Metastatic Pancreatic Carcinoma in the Ovary (tissue), 1 donor: ENCODE measurements around a stretch of chr18.

DNA sequence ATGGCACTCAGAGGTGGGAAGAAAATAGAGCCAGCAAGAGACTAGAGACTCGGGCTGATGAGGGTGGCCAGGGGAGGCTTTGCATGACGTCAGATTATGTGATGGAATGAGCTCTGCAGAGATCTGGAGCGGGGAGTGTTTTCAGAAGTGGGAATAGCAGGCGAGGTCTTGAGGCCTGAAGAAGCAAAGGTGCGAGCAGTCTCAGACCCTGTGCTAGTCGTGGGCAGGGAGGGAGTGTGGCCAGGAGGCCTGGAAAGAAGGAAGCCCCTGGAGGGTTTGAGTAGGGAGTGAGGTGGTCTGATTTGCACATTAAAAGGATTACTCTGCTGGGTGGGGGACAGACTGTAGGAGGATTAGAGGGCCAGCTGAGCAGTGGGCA is 11.9 kb downstream of the MTCL1 start:
- PRO-cap: no peak

GRCh38 chr18:8812541-8813128 is 107.3 kb downstream of the MTCL1 start:
- PRO-cap: no peak

- PRO-cap: no peak
Measured at GRCh38 chr18:8974254-8974836, 128.2 kb upstream of the NDUFV2 start.

- PRO-cap: no peak
Measured at GRCh38 chr18:9094569-9095152, 7.8 kb upstream of the NDUFV2 start.

- PRO-cap: bidirectional peak, plus-strand start at chr18:9102718, minus-strand start at chr18:9102486
Measured at GRCh38 chr18:9102260-9102580, 279 bp upstream of the NDUFV2 start.

DNA sequence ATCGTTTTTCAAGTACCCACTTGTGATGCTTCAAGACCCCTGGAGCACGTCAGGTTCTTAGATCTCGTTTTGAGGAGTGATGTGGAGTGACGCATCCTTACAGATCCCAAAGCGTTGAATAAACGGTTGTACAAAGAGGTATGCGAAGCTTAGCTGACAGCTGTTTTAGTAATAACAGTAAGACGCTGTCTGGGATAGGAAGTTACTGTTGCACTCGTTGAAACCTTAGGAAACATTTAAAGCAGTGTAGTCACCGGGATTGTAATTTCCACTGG is 1.1 kb downstream of the ANKRD12 start:
- PRO-cap: no peak

- PRO-cap: no peak
Measured at GRCh38 chr18:9189593-9190403, 53.2 kb downstream of the ANKRD12 start.

GRCh38 chr18:9362811-9363349 is 28.3 kb downstream of the TWSG1 start:
- PRO-cap: no peak

GRCh38 chr18:9474463-9475329 is 617 bp upstream of the RALBP1 start:
- PRO-cap: bidirectional peak, plus-strand start at chr18:9475036, minus-strand start at chr18:9474962; bidirectional peak, plus-strand start at chr18:9475548, minus-strand start at chr18:9475217

- PRO-cap: no peak
Measured at GRCh38 chr18:9684597-9684841, 23.6 kb upstream of the RAB31 start.

- PRO-cap: no peak
Measured at GRCh38 chr18:9720127-9721036, 12.3 kb downstream of the RAB31 start.

GRCh38 chr18:9730559-9731103 is 22.5 kb downstream of the RAB31 start:
- PRO-cap: no peak

DNA sequence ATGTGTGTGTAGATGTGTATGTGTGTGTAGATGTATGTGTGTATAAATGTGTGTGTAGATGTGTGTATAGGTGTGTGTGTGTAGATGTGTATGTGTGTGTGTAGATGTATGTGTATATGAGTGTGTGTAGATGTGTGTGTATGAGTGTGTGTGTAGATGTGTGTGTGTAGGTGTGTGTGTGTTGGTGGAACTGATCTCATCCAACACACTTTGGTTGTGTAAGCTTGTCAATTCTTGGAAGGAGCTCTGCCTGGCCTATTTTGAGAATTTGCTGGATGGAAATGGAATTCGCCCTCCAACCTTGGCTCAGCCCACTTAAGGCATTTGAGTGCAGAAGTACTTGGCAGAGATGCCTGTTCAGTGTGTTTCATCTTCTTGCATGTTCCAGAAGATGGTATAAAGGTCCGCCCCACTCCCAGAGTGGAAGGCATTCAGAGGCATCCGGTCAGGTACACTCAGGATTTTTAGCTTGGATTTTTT is 61.4 kb upstream of the TXNDC2 start:
- PRO-cap: no peak

- PRO-cap: no peak
Measured at GRCh38 chr18:9943312-9943732, 29.5 kb downstream of the VAPA start.

DNA sequence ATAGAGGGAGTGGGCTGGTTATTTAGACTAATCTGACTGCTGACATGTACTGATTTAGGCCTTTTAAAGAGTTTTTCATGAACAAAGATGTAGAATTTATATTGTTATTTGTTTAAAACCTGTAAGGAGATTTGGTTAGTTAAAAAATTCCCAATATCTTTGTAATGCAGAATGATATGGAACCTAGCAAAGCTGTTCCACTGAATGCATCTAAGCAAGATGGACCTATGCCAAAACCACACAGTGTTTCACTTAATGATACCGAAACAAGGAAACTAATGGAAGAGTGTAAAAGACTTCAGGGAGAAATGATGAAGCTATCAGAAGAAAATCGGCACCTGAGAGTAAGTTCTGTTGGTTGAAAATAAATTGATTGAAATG is 36.4 kb downstream of the VAPA start:
- PRO-cap: no peak

DNA sequence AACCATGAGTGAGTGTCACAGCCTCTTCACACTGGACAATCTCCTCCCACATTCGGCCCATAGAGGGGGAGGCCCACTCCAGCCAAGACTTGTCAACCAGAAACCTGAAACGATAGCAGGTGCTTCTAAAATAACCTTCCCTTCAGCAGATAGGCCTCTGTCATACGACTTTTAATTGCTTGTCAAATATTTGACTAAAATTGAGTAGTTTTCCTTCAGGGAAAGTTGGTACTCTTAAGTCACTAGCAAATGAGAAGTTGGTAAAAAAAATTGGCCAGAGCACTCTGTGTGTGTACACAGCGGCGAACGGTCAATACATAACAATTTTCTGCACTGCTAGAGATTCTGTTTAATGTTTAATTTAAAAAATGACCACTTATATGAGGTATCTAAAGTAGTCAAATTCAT is 110.2 kb downstream of the VAPA start:
- PRO-cap: no peak

GRCh38 chr18:10032391-10032940 is 118.7 kb downstream of the VAPA start:
- PRO-cap: no peak

DNA sequence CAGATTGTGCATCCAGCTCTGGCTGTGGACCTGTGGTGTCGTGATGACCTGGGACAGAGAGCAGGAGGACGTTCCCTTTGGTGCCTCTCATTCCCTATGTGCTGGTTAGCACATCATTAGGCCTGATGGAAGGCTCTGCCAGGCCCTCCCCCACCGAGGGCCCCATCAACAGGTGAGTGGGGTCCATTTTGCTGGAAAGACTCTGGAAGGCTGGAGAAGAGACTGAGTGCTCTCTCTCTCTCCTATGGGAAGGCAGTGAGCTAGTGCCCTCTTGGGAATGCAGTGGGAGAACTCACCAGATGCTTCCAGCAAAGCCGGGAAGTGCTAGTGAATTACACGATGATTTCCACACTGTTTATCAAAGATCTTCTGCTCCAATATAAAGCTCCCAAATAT is 135.8 kb downstream of the VAPA start:
- PRO-cap: no peak

- PRO-cap: no peak
Measured at GRCh38 chr18:10130496-10131179, 216.8 kb downstream of the VAPA start.

- PRO-cap: no peak
Measured at GRCh38 chr18:10560148-10560413, 34.3 kb downstream of the NAPG start.